Epithelial cell of alveolus of lung (primary cell): ENCODE measurements around a stretch of chr10.

DNA sequence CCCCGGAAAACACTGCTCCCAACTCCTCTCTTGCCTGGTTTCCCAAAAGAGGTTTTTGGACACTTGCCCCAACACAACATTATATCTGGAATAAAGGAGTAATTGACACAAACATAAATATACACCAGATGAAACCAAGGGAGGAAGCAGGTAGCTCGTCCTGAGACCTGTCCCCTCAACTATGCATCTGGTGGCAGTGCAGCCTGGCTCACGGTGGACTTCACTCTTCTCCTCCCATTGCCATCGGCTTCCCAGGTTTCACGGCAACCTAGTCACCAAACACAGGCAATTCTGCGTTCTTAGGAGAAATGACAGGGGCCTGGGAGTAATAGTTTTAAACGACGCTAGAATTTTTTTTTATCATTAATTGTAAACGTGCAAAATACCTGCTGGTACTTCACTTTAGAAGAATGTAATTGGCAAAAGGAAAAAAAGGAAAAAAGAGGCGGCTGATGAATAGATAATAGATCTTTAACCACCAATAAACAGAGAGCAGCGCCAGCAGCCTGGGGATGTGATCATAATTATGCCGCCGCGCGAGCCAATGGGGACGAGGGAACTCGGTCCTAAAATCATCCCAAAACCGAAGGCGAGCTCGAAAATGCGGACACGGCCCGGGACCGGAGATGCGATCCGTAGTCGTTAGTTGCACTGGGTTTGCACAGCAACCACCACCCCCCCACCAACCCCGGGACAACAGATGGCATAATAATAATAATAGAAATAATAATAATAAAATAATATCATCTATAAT lies 1.5 kb upstream of the EMX2 start:
- RAMPAGE, long total RNA, result no peak
- RRBS, result 5% methylated on average over 5 of the region's 28 CpGs

- RAMPAGE, long total RNA, result no peak
- RRBS, result 3% methylated on average over 12 of the region's 61 CpGs
These were observed 3.3 kb downstream of the EMX2 start for GRCh38 chr10:117545429-117546600.

DNA sequence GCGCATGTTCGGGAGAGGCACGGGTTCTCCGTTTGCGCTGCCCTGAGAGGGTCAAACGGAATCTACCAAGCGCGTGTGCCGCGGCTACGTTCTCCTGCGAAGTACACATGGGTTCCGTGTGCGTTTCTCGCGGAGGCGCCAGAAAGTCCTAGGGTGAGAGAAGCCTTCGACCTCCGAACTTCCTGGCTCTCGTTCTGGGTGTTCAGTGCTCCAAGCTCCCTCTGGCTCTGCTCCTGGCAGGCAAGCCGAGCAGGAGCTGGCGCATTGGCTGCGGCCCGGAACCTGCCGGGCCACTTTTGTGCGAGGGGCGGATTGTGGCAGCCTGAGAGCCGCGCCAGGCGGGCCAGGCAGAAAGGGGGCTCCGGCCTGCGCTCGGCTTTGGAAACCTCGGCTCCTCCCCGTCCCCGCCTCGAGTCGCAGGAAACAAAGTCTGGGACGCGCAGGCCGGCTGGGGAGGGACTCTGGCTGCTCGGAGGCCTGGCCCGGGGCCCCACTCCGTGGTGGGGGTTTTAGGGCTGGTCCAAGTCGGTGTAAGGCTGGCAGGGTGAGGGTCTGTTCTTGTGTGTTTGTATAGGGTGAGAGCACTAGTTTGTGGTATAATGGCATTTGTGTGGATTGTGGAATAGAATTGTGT lies 9.7 kb downstream of the EMX2 start:
- RAMPAGE, long total RNA, result no peak
- RRBS, result 2% methylated on average over 15 of the region's 45 CpGs

- RAMPAGE, long total RNA, result no peak
- RRBS, result no CpG with 5 or more reads among the region's 5 CpGs
These were observed 43.9 kb downstream of the FAM204A start for GRCh38 chr10:118298190-118298618.

DNA sequence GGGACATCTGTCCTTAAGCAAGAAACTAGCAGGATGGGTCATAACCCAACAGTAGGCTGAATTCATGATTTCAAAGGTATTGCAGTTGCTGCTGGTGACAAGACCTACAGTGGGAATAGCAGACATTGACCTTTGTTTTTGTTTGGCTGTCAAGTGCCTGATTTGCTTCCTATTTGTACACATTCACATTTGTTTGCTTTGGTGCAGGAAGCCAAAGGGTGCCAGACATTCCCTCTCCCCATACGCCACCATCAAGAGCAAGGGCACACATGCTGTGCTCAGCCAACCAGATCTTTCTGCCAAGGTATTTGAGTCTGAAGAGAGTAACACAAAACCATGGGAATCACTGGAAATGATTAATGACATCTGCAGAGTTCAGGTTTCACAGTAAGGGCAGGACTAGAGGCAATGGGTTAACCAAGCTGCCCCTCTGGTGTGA lies 8.8 kb upstream of the CACUL1 start:
- RAMPAGE, long total RNA, result no peak
- RRBS, result no CpG with 5 or more reads among the region's 1 CpG

DNA sequence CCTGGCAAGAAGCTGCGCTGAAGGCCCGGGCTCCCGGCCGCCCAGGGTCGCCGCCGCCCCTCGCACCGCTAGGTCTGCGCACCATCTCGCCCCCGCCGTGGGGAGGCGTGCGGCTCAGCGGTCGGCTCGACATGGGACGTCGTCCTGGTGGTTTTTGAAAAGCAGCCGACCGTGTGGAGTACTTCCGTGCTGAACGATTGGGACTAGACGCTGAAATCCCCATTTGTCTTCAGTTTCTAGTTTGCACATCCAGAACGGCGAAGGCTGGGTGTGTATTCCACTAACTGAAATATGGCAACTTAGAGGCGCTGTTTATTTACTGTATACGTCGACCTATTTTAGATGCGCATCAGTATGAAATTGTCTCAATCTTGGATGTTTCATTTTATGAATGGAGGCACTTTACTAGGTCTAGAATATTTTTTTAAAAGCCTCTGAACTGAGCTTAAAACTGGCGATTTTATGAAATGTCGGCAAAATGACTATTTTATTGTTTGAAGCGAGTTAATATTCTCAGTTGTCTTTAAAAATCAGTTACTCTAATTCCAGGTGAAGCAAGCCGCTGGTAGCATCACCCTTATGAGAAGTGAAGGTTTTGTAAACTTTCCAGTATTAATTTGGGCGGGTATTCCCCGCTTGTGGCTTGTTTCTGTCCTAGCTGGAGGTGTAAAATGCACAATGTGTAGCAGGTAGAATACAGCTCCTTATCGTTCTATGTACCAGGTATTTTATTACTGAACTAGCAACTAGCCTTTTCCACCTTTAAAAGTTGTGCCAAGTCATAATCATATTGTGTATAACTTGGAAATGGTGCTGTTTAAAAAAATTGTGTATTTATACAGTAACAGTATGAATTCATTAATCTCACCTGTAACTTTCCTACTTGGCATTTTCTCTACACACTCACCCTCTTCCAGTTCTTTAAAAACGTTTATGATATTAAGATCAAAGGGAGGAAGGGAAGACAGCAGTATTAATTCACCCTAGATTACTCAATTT lies 1.4 kb downstream of the NANOS1 start:
- RAMPAGE, long total RNA, result no peak
- RRBS, result no CpG with 5 or more reads among the region's 39 CpGs

- RAMPAGE, long total RNA, result no peak
- RRBS, result no CpG with 5 or more reads among the region's 5 CpGs
These were observed 10.3 kb upstream of the EIF3A start for GRCh38 chr10:119090836-119091413.

- RAMPAGE, long total RNA, result no peak
- RRBS, result no CpG with 5 or more reads among the region's 3 CpGs
These were observed 3.7 kb downstream of the GRK5 start for GRCh38 chr10:119211078-119211457.

DNA sequence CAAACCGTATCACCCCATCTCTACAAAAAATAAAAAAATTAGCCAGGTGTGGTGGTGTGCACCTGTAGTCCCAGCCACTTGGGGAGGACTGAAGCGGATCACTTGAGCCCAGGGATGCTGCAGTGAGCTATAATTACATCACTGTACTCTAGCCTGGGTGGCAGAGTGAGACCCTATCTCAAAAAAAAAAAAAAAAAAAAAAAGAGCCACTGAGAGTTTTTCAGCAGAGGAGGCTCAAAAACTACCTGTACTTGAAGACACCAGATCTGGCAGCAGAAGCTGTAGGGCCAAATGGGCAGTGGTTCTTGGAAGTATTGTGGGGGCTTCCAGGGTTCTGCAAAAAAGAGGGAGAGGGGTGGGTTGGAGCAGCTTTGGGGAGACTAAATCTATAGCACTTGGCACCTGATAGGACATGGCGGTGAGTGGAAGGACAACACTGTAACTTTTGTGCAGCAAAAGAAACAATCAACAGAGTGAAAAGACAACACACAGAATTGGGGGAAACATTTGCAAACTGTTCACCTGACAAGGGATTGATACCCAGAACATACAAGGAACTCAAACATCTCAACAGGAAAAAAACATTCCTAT lies 23.4 kb downstream of the GRK5 start:
- RAMPAGE, long total RNA, result no peak
- RRBS, result no CpG with 5 or more reads among the region's 3 CpGs

GRCh38 chr10:119264570-119265201 lies 57.3 kb downstream of the GRK5 start:
- RAMPAGE, long total RNA, result no peak
- RRBS, result no CpG with 5 or more reads among the region's 9 CpGs

DNA sequence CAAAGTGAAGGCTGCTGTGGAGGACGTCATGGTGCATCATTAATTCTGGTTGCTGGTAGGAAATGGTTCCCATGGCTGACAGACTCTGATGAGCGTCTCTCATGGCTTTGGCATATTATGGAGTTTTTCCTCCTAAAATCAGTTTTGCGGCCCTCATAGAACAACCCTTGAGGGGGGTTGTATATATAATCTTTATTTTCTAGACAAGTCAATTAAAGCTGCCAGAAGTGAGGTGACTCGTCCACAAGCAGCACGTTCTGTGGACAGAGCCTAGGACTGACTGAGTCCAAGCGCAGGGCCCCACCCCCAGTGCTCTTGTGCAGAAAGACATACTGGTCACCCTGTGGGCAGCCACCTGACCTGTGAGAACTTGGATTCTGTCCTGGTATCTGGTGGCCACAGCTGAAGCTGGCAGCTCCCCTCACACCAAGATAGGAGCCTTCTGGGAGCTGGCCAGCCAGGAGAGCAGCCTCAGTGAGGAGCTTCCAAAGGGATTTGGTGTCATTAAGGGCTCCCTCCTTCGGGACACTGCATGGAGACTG lies 89.3 kb downstream of the GRK5 start:
- RAMPAGE, long total RNA, result no peak
- RRBS, result no CpG with 5 or more reads among the region's 7 CpGs

- RAMPAGE, long total RNA, result no peak
- RRBS, result 50% methylated on average over 1 of the region's 15 CpGs
These were observed 95.3 kb downstream of the GRK5 start for GRCh38 chr10:119302468-119303366.

- RAMPAGE, long total RNA, result no peak
- RRBS, result no CpG with 5 or more reads among the region's 18 CpGs
These were observed 106.2 kb downstream of the GRK5 start for GRCh38 chr10:119313302-119314270.

- RAMPAGE, long total RNA, result no peak
- RRBS, result no CpG with 5 or more reads among the region's 3 CpGs
These were observed 150.7 kb downstream of the GRK5 start for GRCh38 chr10:119358210-119358425.

- RAMPAGE, long total RNA, result no peak
- RRBS, result 14% methylated on average over 5 of the region's 21 CpGs
These were observed 163.7 kb downstream of the GRK5 start for GRCh38 chr10:119370890-119371643.

DNA sequence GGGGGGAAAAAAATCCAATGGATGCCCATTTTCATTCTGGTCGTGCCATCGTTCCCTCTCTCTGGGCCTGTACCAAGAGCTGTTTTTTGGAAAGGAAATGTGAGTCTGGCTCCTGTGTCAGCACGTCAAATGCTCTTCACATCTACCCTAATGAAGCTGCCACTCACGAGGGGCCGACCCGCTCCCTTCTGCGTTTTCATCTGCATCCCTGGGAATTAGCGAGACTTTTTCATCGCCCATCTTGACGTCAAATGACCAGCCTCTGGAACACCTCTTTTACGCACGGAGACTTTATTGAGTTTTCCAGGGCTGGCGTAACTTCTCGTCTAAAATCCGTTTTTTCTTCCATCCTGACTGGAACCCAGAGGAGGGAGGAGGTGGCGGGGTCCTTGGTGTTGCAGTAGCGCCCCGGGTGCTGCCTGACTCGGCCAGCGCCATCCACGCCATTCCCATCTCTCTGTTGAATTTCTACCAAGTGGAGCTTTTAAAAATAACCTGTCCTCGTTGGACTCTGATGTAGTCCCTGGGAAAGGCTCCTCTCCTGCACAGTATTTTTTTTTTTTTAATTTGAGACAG lies 156.0 kb downstream of the RGS10 start:
- RAMPAGE, long total RNA, result no peak
- RRBS, result no CpG with 5 or more reads among the region's 22 CpGs

DNA sequence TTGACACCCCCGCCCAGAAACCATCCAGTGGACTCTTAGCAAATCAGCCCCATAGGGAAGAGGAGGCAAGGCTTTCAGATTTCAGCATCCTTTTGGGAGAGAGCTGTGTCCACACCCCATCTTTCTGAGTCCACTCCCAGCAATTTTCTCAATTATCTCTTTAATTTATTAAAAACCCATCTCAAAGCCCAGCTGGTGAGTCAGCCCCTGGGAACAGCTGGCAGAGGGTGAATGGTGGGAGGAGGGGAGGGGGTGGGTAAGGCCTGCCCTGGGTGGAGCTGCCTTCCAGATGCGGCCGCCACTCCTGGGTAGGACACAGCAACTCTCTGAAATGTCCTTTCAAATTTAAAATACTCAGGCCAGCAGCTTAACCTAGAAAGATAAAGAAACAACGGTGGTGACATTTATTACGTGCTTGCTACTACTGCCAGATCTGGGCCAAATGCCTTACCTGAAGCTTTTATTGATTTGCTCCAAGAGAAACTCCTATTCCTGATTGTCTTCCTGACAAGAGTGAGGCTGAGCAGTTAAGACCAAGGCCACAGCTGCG lies 120.5 kb downstream of the RGS10 start:
- RAMPAGE, long total RNA, result no peak
- RRBS, result no CpG with 5 or more reads among the region's 6 CpGs

GRCh38 chr10:119509914-119510720 lies 32.4 kb downstream of the RGS10 start:
- RAMPAGE, long total RNA, result no peak
- RRBS, result no CpG with 5 or more reads among the region's 11 CpGs

DNA sequence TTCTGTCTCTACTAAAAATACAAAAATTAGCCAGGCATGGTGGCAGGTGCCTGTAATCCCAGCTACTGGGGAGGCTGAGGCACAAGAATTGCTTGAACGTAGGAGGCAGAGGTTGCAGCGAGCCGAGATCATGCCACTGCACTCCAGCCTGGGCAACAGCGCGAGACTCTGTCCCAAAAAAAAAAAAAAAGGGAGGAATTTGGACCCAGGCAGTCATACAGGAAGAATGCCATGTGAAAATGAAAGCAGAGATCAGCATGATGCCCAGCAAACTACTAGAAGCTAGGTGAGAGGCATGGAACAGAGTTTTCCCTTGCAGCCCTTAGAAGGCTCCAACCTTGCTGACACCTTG lies 10.3 kb upstream of the BAG3 start:
- RAMPAGE, long total RNA, result no peak
- RRBS, result no CpG with 5 or more reads among the region's 5 CpGs

GRCh38 chr10:119657655-119658100 lies 6.5 kb downstream of the BAG3 start:
- RAMPAGE, long total RNA, result no peak
- RRBS, result no CpG with 5 or more reads among the region's 7 CpGs